ENCODE data around the genes SLFN12L, C17orf50 and C17orf78.

DNA sequence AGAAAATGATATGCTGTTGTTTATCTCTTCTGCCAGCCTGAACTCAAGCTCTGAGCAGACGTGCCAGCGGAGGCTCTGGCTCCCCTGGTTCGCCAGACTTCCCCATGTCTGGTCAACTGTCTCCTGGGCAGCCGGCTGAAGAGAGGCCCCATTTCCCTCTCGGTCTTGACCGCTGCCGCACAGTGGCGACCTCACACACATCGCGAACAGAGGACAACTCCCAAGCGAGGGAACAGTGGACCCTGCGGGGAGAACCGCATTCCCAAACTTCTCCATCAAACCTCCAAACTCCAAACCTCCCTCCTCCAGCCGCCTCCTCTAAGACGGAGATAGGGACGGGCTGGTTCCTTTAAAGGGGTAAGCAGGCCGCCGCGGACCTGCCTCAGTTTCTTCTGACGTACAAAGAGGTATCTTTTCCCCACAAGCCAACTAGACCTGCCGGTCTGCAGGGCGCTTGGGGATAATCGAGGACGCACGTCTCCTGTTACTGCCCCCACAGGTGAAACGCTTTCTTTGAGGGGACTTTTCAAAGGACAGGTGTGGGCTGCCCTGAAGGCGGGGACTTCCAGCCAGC, 24.9 kb upstream of the RFFL start:
- PRO-cap, result unidirectional peak, minus-strand start at position 515 of the sequence

DNA sequence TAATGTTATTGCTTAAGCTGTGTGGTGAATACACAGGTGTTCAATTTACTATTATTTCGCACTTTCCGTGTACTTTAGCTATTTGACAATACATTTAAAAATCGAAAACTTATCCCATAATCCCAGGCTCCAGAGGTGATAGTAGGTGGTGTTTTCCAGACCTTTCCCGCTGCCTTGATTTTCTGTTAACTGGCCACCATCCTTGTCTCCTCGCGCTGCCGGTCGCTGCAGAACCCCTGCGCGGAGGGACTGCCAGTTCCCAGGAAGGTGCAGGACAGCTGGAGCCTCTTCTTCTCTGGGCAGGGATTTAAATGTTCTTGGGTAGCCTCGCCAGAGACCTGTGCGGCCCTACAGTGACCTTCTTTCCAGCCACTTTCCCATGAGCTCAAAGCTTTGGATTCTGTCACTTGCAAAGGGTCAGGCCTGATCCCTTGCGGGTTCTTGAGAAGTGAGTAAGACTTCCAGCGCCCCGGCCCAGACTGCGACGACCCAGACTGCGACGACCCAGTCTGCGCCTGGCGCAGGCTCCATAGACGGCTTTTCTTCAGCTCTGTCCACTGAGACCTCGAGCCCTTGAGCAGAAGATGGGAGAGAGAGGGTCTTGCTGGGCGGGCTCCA, 1.4 kb upstream of the SLFN5 start:
- PRO-cap, result unidirectional peak, plus-strand start at position 477 of the sequence

- PRO-cap, result no peak
These were observed 22.3 kb downstream of the SLFN12 start for GRCh38 chr17:35409738-35410703.

DNA sequence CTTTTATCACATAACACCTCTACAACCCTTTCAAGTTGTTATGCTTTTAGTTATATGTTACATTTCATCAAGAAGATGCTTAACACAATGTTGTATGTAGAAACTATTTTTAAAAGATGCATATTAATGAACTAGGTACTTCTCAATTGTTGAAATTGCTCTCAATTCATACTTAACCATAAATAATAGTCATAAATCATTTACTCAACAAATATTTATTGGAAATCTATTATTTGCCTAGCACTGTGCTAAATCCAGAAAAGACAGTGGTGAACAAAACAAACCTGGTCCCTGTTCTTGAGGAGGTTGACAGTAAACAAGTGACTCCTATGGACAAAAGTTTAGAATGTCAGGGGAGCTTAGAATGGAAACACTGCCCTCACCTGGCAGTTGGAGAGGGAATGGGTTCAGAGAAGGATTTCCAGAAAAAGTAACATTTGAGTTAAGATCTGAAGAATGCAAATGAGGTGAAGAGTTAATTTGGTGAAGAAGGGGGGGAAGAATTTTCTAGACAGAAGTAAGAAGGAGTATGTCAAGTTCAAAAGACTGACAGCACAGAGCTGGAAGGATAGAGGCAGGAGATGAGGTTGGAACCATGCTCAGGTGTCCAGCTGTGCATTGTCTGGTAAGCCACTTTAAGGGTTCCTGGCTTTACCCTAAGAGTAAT, 4.2 kb downstream of the SLFN12L start:
- PRO-cap, result no peak

DNA sequence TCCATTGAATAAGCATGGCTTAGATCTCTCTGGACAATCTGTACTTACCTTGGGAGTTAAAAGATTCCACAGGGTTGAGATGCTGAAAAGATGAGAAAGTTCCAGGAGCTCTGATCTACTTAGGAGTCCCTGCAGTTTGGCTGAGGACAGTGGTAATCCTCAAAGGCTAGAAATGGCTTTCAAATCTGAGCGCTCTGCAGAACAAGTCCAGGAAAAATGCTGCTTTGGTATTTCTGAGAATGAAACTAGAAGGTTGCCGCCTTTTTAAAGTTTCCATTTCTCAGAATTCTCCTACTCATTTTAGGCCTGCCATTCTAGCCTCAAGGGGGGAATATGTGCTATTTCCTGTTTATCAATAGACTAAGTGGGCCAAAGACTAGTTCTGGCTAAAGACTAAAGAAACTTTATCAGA, at the start of gene SLFN12L:
Gene SLFN12L, minus strand, starts transcription at position 154 of the 412 bp plus-strand sequence.
- PRO-cap, result no peak

- PRO-cap, result no peak
These were observed at the start of gene C17orf50 for GRCh38 chr17:35760569-35760980. C17orf50 (plus strand) TSS chr17:35760887.

- PRO-cap, result no peak
These were observed 10.6 kb downstream of the MMP28 start for GRCh38 chr17:35784767-35785389.

- PRO-cap, result no peak
These were observed 4.1 kb downstream of the CCL3 start for GRCh38 chr17:36085917-36086116.

DNA sequence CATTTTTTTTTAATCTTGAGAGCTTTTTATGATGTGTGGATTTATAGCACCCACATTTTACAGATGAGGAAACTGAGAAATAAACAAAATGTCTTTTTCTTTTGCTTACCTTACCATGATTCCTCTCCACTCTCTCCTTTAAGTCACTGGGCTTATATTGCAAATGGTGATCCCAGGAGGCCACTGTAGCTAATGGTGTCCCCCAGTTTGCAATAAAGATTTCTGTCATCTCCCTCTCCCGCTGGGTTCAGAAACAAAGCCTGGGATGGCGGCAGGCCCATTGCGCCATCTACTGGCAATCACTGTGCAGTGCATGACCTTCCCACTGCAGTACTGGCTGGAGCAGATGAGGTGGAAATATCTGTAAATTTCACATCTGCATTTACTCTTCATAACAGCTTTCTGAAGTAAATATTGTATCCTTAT, 27.6 kb downstream of the TBC1D3B start:
- PRO-cap, result no peak

DNA sequence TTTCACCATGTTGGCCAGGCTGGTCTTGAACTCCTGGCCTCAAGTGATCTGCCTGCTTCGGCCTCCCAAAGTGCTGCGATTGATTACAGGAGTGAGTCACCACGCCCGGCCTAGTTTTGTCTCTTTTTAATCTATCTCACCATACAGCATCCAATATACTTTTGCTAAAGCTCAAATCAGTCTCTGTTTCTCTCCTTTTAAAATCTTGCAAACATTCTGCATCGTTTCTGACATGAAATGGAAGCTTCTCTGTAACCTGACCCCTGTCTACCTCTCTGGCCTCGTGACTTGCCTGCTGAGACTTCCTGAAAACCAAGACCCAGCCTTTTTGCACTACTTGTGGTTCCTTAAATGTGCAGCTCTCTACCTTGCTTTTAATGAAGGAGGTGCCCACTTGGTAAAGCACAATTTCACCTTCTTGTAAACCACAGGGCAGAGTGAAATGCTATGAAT, 5.9 kb upstream of the CCL3L3 start:
- PRO-cap, result no peak

- PRO-cap, result no peak
These were observed 1.2 kb downstream of the MRM1 start for GRCh38 chr17:36602265-36603290.

DNA sequence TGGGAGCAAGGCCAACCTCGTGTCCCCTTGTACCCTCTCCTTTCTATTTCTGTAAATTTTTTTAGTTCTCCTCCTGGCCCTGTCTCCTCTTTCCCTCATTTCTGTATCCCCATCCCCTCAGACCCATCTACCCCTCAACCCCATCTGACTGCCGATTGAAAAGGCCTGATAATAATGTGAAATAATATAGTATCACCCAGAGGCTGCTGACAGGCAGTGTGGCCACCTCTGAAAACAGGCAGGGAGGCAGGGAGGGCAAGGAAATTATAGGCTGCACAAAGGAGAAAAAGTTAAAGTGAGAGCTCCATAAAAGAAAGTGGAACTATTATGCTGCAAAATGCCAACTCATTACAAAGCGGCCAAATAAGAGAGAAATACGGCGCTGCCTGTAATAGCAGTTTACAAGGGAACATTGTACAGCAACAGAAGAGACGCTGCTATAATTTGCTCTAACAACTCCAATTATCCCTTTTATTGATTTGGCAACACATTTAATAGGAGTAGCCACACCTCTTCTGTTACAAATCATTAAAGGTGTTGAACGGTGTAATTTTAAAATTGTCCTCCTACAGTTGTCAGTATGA, 120.1 kb downstream of the MRM1 start:
- PRO-cap, result no peak

DNA sequence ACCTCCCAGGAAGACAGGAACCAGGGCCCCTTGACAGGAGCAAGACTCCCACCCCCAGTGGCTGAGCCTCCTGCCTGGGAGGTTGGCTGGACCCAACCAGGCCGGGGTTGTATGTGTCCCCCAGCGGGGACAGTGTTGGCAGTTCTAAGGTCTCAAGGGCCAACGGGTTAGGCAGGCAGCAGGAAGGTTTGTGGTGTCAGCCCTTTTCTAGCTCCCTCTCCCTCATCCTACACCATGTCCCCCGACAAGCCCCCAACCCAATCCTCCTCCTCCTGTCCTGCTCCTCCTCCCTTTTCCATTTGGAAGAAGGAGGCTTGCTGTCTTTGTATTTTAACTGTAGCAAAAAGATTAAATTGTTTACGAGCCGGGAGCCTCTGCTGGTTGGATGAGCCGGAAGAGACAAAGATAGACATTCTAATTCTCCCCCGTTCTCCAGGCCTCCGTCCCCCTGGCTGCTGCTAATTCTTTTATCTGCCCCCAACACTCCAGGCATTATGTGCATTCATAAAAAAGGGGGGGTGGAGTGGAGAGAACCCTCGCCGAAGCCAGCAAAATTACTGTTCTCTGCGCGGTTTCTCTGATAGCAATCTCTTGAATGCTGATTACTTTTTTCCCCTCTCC, 126.4 kb downstream of the MRM1 start:
- PRO-cap, result no peak

DNA sequence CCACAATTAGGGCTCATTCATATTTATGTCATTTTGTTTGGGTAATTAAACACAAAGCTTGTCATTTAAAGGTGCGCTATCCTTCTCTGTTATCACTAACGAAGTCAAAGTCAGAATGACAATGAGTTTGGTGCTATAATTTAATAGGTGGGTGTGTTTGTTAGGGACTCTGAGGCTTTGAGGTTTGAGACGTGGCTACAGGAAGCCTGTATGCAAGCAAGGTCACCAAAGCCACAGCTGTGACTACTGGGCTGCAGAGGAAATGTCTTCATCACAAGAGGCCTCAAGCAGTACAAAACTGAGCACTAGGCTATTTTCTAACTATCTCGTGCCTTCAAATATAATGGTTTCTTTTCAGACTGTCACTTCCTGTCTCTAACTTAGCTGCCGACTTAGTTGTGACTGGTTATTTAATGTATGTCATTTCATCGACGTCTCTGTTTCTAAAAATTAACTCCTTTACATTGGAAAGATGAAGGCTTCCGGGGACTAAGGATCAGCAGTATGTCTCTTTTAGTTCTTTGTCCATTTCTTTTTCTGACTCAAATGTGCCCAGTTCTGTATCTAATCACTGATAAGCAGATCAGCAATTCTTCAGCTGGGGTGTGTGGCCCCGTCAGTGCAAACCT, 141.3 kb downstream of the AATF start:
- PRO-cap, result unidirectional peak, plus-strand start at position 469 of the sequence

DNA sequence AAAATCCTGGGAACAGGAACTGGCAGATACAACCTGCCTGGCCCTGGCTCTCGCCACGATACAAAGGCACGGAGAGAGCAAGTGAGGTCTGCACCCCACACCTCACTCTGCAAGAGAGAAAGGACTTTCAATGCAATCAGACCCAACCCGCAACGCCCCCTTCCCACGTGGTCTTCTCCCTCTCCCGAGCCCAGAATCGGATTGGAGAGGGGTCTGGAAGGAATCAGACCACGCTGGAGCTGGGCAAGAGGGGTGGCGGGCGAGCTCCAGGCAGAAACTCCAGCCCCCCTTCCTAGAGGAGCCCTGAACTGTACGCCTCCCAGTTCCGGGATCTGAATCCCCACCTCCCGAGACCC, 17.4 kb upstream of the C17orf78 start:
- PRO-cap, result bidirectional peak, plus-strand start at position 226 of the sequence, minus-strand start at position 109 of the sequence

- PRO-cap, result bidirectional peak, plus-strand start at chr17:37359385, minus-strand start at chr17:37359093; unidirectional peak, plus-strand start at chr17:37359574
These were observed 16.7 kb upstream of the C17orf78 start for GRCh38 chr17:37358786-37359819.

- PRO-cap, result unidirectional peak, plus-strand start at chr17:37375980; unidirectional peak, plus-strand start at chr17:37375998
These were observed at the start of gene C17orf78 for GRCh38 chr17:37375690-37376170. C17orf78 (plus strand) TSS chr17:37375985.

- PRO-cap, result no peak
These were observed 3.6 kb downstream of the SYNRG start for GRCh38 chr17:37605511-37606103.

- PRO-cap, result no peak
These were observed 1.2 kb downstream of the DDX52 start for GRCh38 chr17:37642069-37642468.

DNA sequence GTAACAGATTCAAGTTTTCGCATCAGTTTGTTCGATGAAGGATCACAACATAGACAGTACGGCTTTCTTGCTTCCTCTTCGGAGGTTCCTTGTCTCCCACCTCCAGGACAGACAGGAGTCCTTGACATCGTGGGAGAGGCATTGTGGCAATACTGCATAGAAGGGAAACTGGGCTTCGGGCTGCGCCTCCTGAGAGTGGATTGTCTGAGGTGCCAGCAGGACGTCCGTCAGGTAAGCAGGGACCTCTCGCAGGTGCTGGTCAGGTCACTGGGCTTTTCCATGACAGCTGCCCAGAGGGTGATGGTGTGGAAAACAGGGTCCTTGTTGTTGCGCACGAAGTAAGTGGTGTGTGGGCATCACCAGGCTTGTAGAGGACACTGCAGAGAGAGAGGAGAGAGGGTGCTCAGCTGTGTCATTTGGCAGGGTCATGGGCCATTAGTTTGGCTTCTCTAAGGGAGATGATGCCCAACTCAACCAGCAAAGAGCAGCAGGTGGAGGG, 43.8 kb upstream of the DDX52 start:
- PRO-cap, result no peak